ENCODE results near the gene TMED8.

DNA sequence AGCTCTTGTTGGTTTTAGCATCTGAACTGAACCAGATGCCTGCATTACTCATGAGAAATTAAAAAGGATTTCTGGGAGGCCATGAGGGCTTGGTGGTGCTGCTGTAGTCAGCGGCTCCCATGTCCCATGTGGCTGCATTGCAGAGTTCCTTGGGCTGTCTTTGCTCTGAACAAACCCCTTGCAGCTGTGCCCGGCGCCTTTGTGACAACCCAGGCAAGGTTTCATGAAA, 40.9 kb downstream of the TGFB3 start:
- RRBS, result no CpG with 5 or more reads among the region's 3 CpGs

- RRBS, result no CpG with 5 or more reads among the region's 8 CpGs
Measured at GRCh38 chr14:75981400-75981802, 394 bp downstream of the TGFB3 start.

GRCh38 chr14:75997905-75998619, 12.5 kb downstream of the IFT43 start:
- RRBS, result no CpG with 5 or more reads among the region's 6 CpGs

- RRBS, result no CpG with 5 or more reads among the region's 4 CpGs
Measured at GRCh38 chr14:76096764-76097140, 55.0 kb upstream of the GPATCH2L start.

GRCh38 chr14:76960284-76960626, 68.3 kb downstream of the IRF2BPL start:
- RRBS, result no CpG with 5 or more reads among the region's 4 CpGs

DNA sequence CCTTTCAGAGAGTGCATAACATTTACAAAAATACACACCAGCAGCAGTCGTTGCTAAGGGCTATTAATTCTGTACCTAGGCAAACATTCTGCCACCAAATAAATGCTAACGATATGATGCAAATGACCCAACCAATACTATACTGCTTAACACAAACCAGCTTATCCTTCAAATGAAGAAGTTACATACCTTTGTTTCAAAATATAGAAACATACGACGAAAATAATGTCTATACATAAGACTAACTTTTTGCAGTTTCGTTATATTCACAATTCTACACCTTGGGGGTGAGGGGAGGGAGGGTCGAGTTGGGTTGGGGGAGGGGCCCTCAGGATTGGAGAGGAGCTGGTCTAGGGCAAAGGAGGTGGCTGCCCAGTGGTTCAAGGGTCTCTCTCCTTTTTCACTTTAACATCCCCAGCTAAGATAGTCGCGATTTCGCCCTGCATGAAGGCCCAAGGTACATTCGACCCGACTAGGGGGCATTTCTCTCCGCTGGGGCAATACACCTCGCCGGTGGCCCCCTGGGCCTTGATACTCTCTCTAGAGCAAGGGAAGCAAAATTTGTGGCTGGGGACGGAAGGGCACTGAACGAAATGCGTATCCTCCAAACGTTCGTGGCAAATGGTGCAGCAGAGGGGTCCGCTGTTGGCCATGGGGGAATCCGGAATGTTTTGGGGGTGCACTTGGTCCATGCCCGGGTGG, 3.3 kb downstream of the IRF2BPL start:
- RRBS, result 3% methylated on average over 1 of the region's 22 CpGs

GRCh38 chr14:77040289-77040981, 11.9 kb upstream of the IRF2BPL start:
- RRBS, result no CpG with 5 or more reads among the region's 24 CpGs

- RRBS, result no CpG with 5 or more reads among the region's 13 CpGs
Measured at GRCh38 chr14:77059368-77059956, 31.0 kb upstream of the IRF2BPL start.

- RRBS, result no CpG with 5 or more reads among the region's 4 CpGs
Measured at GRCh38 chr14:77081072-77081520, 17.0 kb upstream of the CIPC start.

- RRBS, result no CpG with 5 or more reads among the region's 14 CpGs
Measured at GRCh38 chr14:77276330-77276964, 5.4 kb upstream of the NGB start.

- RRBS, result no CpG with 5 or more reads among the region's 12 CpGs
Measured at GRCh38 chr14:77300907-77301511, 19.7 kb downstream of the POMT2 start.

DNA sequence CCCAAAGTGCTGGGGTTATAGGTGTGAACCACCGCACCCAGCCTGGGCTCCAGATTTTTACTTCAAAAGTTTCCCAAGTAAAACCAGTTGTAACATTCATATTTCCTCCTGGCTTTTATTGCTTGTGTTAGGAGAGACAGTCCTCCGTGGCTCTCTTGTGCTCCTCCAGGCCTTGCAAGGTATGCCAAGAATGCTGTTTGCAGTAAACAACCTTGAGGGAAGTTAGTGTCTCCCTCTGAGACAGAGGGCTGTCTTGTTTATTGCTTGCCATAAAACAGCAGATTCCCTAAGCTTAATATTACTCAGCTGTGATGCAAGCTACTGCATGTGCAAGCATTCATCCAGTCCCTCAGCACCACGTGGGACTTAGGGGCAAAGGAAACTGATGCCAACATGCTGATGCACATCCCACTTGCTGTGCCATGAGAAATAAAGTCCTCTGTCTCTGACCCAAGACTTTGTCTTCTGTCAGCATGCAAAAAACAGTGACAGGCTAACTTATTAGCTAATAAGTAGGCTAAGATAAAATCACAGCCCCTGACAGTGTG, 6.6 kb downstream of the POMT2 start:
- RRBS, result no CpG with 5 or more reads among the region's 3 CpGs

- RRBS, result no CpG with 5 or more reads among the region's 11 CpGs
Measured at GRCh38 chr14:77320051-77320394, 660 bp downstream of the POMT2 start.

DNA sequence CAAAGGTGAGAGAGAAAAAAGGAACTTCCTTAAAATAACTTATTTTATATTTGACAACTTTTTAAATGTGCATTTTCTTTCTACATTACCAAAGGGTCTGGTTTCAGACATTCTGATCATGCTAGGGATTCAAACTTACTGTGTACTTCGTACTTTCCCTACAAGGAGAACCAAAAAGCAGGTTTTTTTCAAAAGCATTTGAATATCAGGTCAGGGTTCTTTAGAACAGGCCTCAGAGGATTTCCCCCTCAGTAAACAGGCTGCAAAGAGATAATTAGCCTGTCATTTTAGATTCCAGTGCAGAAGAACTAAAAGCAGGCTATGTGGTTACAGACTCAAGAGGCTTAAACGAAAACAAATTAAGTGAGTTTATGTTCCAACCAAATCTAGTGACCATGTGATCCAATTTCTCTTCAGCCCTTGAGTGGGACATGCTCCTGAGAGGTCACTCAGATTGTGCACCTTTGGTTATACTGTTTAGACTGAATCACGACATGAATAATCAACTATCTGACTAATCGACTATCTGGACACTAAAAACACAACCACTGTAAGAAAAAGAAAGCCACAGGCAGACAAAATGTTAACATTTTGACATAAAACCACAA, 4.6 kb downstream of the TMED8 start:
- RRBS, result no CpG with 5 or more reads among the region's 4 CpGs

DNA sequence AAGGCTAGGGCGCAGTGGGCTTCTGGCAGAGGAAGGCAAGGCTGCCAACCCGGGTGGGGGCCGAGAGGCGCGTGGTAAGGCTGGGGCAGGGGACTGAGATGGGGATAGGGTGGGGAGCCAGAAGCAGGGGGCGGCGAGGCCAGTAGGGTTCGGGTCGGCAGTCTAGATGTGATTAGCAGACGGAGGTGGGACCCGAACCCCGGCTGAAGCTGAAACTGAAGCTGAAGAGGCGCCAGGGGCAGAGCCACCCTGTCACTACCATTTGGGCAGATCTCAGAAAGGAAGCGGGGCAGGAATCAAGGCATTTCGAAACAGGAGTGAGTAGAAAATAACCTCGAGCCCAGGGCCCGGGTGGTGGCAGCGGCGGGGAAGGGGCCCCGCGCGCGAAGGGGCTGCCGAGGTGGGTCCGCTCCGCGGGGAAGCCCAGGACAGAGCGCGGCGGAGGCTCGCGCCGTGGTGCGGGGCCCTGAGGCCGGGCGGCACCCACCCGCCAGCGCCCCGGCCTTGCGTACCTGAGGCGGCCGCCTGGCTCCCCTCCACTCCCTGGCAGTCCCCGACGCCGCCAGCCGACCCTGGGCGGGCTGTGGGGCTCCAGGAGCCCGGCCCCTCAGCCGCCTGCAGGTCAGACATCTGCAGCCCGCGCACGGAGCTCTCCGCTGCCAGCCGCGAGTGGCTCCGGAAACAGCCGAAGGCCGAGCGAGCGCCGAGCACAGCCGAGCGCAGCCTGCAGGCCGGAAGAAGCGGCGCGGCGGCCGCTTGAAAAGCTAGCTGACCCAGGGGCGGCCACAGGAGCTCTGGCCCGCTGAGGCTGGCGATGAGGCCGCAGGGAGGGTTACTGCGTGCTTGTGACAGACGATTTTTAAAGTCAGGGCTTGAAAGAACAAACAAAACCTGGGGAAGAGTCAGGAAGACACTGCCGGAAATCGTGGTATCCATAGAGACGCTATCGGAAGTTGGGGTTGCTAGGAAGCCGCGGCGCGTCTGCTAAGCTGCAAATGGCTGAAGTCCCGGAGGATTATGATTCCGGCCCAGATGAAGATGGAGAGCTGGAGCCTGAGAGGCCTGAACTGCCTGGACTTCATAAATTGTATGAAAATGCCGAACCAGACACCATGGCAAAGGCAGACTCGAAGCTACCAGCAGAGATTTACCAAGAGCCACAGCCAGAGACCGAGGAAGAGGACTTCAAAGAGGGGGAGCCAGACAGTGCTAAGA, at the start of gene TMED8:
TSS of gene TMED8 (minus strand) at position 671 of the 1,215 bp plus-strand sequence.
- RRBS, result 2% methylated on average over 28 of the region's 88 CpGs

DNA sequence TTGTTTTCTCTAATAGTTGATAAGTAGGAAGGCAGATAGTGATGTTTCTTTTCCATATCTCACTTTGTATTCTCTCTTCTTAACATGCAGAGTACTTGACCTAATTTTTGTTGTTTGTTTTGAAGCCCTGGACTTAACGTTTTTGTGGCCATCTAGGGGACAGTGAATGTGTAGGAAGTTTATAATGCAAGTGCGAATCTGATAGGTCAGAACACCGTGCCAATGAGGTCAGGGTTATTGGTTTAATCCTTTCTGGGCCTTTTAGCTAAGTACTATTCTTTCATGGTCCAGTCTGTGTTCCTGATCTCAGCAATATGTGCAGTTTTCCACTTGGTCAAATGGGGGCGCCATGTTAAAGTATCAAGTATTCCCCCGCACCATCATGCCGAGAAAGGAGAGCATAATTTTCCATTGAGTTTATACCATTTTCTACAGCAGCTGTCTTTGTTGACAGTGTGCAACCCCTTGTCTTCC, 1.1 kb downstream of the AHSA1 start:
- RRBS, result no CpG with 5 or more reads among the region's 6 CpGs

GRCh38 chr14:78566021-78566408, 395.8 kb downstream of the NRXN3 start:
- RRBS, result no CpG with 5 or more reads among the region's 7 CpGs

GRCh38 chr14:79278739-79279748, 932.3 kb downstream of the DIO2 start:
- RRBS, result 3% methylated on average over 5 of the region's 79 CpGs

- RRBS, result no CpG with 5 or more reads among the region's 9 CpGs
Measured at GRCh38 chr14:79313949-79314148, 897.5 kb downstream of the DIO2 start.

DNA sequence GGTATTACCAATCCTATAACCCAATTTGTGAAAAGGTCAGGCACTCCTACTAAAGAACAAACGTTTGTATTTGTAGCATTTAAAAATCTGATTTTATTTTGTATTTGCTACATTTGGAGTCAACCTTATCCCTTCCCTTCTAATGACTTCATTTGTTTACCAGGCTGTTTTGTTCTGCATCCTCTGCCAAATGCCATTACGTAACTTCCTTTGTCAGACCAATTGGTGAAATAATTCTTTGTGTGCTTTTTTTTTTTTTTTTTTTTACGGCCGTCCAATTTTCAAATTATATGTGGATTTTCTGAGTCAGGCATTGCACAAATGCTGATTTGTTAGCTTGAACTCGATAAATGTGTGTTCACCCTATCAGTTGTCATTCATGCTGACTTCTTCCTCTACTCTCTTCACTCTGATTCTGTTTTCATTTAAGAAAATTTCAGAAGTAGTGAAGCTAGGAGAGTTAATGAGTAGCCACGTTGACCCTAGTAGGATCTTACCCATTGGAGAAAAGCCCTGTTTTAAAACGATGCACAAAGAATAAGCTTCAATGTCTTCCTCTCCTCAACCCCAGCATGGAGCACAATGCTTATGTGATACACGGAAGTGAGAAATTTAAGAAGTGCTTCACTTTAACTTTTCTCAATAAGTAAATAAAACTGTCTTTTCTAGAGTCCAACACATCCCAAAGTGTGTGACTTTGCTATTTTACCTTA, 386.2 kb downstream of the DIO2 start:
- RRBS, result no CpG with 5 or more reads among the region's 8 CpGs